Mammary epithelial cell (primary cell): ENCODE measurements around the genes OR7C2 and CYP4F8.

- CAGE, long polyA plus RNA: no peak
- RRBS: no CpG with 5 or more reads among the region's 7 CpGs
These were observed 3.6 kb downstream of the DNAJB1 start for GRCh38 chr19:14514458-14515105.

GRCh38 chr19:14577129-14577699 lies 5.3 kb upstream of the NDUFB7 start:
- CAGE, long polyA plus RNA: no peak
- RRBS: no CpG with 5 or more reads among the region's 12 CpGs

DNA sequence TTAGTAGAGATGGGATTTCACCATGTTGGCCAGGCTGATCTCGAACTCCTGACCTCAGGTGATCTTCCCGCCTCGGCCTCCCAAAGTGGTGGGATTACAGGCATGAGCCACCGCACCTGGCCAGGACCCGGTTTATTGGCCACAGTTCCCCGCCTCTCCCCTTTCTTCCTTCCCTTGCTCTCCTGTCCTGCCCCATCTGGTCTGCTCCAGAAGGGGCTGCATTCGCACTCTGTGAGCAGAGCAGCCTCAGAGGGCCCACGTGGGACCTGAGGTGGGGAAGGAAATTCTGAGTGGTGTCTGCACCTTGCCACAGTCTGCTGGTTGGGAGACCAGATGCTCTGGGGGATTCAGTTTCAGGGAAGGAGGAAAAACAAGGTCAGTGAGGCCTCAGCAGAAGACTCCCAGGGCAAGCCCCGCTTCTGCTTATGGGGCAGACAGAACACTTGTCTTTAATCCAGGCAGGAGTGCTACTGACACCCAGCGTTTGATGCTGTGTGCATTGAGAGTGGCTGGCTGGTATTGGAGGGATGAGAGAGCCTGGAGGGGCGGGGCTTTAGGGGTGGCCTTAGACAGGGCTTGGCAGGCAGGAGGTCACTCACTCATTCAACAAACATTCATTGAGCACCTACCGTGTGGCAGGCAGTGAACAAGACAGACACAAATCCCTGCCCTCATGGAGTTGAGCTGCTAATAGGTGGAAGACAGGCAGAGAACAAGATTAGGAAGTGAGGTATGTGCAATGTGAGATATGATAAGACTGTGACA lies 5.0 kb upstream of the CLEC17A start:
- CAGE, long polyA plus RNA: no peak
- RRBS: no CpG with 5 or more reads among the region's 12 CpGs

- CAGE, long polyA plus RNA: no peak
- RRBS: no CpG with 5 or more reads among the region's 5 CpGs
These were observed at the start of gene OR7C2 for GRCh38 chr19:14941258-14941608. TSS of gene OR7C2 (plus strand) at chr19:14941489.

DNA sequence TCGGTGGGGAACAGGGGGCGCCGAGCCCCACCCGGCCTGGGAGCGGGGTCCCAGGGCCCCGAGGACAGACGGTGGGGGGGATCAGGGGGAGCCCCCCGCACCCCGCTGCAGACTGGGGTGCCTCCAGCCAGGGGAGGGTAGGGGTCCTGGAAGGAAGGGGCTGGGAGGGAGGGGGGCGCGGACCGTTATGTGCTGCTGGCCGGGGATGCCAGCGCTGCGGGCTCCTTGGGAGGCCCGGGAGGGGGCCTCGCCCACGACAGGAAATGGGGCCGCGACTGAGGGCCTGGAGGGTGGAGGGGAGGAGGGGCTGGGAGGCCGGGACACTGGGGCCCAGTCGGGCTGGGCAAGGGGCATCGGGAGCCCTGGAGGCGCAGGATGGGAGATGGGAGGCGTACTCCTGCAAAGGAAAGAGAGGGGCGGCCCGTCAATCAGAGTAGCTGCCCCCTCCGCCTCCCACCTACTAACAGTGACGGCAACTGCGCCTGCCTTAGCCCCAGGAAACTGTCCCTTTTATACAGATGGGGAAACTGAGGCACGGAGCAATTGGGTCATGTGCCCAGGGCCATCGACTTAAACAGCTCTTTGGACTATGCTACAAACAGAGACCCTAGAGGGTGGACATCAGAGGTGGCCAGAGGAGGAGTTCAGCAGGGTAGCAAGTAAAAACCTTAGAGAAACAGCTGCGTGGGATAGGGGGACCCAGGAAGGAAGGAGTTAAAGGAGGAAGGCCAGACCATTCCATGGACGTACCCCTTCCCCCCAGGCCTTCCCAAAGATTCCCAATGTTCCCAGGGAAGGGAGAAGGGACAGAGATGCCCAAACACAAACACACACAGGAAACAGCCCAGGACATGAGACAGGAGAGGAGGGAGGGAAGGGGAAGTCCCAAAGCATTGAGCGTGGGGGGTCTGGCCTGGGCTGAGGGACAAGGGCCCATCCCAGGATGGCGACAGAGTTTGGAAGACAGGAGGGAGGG lies 620 bp downstream of the SYDE1 start:
- CAGE, long polyA plus RNA: no peak
- RRBS: 4% methylated on average over 11 of the region's 36 CpGs

- CAGE, long polyA plus RNA: no peak
- RRBS: no CpG with 5 or more reads among the region's 5 CpGs
These were observed 7.5 kb downstream of the ILVBL start for GRCh38 chr19:15118058-15118610.

DNA sequence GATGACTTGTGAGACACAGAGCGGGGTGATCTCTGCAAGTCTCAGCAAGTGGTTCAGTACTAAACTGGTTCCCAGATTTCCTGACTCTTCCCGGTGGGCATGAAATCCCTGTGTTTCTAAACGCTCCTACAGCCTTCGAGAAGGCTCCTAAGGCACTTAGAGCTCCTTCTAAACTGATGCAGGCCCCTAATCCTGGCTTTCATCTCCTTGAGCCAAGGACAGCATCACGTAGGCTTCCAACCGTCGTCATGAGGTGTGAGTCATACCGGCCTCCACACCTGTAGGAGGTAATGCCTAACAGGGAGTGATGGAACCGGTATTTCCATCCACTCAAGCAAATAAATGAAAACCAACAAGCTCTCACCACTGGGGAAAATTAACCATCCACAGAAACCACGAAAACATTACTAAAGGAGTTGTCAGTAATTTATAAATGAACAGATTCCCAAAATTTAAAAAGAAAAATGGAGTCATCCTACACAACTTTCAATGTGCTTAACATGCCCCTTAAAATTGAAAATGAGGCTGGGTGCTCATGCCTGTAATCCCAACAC lies 4.7 kb upstream of the ILVBL start:
- CAGE, long polyA plus RNA: no peak
- RRBS: 33% methylated on average over 1 of the region's 10 CpGs

DNA sequence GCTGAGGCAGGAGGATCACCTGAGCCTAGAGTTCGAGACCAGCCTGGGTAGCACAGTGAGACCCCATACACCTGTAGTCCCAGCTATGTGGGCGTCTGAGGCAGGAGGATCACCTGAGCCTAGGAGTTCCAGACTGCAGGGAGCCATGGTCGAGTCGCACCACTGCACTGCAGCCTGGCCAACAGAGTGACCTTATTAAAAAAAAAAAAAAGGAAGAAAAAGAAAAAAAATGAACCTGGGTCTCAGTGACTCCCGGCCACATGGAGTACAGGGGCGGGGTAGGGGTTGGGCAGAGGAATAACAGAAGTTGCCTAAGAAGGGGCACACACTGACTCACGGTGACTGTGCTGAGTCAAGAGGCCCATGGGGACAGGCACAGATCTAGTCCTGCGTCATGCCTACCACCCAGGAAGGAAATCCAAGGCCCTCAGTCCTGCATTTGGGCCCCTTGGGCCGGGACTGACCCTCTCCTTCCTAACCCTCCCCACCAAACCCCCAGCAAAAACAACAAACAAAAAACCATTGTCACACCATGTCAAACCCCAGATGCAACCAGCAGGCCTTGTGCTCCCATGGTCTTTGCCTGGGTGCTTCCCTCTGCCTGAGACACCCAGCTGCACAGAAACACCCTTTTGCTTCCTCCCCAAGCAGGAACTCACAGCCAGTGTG lies 9.4 kb upstream of the NOTCH3 start:
- CAGE, long polyA plus RNA: no peak
- RRBS: no CpG with 5 or more reads among the region's 9 CpGs

DNA sequence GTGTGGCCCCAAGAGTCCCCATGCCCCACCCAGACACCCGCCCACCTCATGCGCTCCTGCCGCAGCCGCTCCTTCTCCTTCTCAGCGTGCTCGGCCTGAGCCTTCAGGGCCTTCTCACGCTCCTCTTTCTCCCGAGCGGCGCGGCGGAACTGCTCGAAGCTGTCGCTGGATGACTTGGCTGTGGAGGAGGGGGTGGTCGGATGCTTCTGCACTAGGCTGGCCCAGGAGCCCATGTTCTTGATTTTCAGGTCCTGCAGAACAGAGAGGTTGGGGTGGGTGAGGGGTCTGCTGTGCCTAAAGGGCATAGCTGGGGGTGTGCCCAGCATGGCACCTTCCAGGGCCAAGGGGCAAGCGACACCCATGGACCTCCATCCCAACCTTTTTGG lies 6.8 kb upstream of the EPHX3 start:
- CAGE, long polyA plus RNA: no peak
- RRBS: no CpG with 5 or more reads among the region's 16 CpGs

DNA sequence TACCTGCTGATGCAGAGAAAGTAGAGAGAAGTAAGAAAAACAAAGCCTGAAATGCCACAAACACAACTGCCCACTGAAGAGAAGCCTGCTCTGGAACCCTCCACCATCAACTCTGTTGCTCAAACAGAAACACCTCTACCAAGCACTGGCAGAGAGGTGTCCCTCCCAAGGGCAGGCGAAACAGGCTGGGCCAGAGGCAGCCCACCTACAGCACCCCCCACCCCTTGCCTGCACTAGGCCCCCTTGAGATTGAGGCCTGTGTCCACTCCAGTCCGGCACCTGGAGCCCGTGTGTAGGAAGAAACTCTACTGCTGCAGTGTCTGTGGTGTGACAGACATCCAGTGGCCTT lies 28.1 kb upstream of the EPHX3 start:
- CAGE, long polyA plus RNA: no peak
- RRBS: no CpG with 5 or more reads among the region's 3 CpGs

GRCh38 chr19:15419452-15420396 lies 936 bp upstream of the AKAP8L start:
- CAGE, long polyA plus RNA: no peak
- RRBS: no CpG with 5 or more reads among the region's 17 CpGs

GRCh38 chr19:15514743-15515250 lies 6.5 kb downstream of the CYP4F22 start:
- CAGE, long polyA plus RNA: no peak
- RRBS: no CpG with 5 or more reads among the region's 9 CpGs

DNA sequence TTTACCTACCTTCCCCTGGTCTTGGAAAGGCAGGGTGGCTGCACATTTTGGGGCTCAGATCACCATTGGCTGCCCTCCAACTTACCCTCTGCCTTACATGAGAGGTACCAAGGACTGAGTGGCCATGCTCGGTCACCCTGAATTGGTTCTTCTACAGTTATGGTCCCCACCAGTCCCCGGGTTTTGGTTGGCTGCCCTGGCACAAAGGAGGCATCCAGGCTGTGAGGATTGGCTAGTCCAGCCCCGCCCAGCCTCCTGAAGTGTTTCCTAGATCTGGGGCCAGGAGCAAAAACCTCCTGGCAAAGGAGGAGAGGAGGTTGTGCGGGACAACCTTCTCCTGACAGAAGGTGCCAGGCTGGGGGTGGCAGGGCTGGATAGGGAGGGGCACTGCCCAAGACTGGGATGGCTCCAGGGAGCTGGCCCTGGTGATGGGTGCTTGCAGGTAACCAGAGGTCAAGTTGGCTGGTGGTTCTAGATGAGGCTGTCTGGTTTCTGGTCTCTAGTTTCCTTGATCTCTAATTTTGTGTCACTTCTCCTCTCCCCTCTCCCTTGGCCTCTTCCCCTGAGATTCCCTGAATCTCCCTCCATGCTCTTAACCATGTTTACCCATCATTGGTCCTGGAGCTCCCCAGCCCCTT lies at the start of gene CYP4F8:
Gene CYP4F8 (plus strand): TSS at position 285 of the 638 bp plus-strand sequence.
- CAGE, long polyA plus RNA: no peak
- RRBS: no CpG with 5 or more reads among the region's 4 CpGs

GRCh38 chr19:15649033-15649375 lies 8.3 kb downstream of the CYP4F3 start:
- CAGE, long polyA plus RNA: no peak
- RRBS: no CpG with 5 or more reads among the region's 4 CpGs

GRCh38 chr19:15666901-15667191 lies 6.0 kb upstream of the CYP4F12 start:
- CAGE, long polyA plus RNA: no peak
- RRBS: no CpG with 5 or more reads among the region's 4 CpGs

DNA sequence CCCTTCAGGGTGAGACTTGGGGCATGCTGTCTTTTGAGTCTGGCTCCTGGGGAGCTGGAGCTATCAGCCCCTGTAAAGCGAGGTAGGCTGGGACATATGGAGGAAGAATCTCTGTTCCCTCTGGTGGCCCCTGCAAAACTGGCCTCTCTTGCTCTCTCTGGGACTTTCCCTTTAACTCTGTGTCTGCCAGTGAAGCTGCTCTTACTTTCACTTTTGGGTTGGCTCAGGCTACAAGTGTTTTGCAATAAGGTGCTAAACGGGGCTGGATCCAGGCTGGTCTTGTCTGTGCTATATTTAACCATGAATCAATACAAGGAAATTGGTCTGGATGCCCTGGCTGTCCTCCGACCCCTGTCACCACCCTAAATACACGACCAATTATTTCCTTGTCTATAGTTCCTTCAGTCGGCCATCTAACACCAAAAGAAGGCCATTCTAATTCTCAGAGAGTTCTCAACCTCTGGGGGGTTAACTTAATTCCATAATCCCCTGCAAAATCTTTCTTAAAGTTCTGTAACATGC lies 53.2 kb downstream of the OR10H4 start:
- CAGE, long polyA plus RNA: no peak
- RRBS: no CpG with 5 or more reads among the region's 5 CpGs

DNA sequence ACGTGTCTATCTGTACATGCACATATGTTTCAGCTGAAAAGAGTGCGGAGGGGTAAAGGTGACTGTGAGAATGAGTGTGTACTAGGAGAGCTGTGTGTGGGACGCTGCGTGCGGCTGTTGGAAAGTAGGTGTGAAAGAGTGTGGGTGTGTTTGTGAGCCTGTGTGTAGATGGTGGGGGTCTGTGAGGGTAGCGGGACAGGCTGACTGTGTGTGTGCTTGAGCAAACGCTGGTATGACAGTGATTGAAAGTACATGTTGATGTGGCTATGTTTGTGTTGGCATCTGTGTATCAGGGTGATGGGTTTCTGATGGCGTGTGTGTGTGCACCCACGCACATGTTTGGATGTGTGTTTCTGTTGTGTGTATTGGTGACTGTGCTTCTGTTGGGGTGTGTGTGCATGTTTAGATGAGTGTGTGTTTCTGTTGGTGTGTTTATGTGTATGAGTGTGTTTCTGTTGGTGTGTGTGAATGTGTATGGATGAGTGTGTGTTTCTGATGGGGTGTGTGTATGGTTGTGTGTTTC lies 7.4 kb upstream of the TPM4 start:
- CAGE, long polyA plus RNA: no peak
- RRBS: no CpG with 5 or more reads among the region's 9 CpGs

- CAGE, long polyA plus RNA: no peak
- RRBS: no CpG with 5 or more reads among the region's 11 CpGs
These were observed 6.6 kb upstream of the TPM4 start for GRCh38 chr19:16069609-16070186.

- CAGE, long polyA plus RNA: no peak
- RRBS: no CpG with 5 or more reads among the region's 10 CpGs
These were observed 13.2 kb downstream of the TPM4 start for GRCh38 chr19:16089368-16089983.

- CAGE, long polyA plus RNA: no peak
- RRBS: 6% methylated on average over 42 of the region's 55 CpGs
These were observed 553 bp downstream of the KLF2 start for GRCh38 chr19:16325192-16325565.